Non-pigmented ciliary epithelial cell (primary cell): ENCODE measurements around a stretch of chr5.

GRCh38 chr5:96108554-96109190 lies 147.0 kb upstream of the ELL2 start:
- RRBS: no CpG with 5 or more reads among the region's 19 CpGs

- RRBS: no CpG with 5 or more reads among the region's 2 CpGs
These were observed 151.9 kb upstream of the ELL2 start for GRCh38 chr5:96113483-96113920.

DNA sequence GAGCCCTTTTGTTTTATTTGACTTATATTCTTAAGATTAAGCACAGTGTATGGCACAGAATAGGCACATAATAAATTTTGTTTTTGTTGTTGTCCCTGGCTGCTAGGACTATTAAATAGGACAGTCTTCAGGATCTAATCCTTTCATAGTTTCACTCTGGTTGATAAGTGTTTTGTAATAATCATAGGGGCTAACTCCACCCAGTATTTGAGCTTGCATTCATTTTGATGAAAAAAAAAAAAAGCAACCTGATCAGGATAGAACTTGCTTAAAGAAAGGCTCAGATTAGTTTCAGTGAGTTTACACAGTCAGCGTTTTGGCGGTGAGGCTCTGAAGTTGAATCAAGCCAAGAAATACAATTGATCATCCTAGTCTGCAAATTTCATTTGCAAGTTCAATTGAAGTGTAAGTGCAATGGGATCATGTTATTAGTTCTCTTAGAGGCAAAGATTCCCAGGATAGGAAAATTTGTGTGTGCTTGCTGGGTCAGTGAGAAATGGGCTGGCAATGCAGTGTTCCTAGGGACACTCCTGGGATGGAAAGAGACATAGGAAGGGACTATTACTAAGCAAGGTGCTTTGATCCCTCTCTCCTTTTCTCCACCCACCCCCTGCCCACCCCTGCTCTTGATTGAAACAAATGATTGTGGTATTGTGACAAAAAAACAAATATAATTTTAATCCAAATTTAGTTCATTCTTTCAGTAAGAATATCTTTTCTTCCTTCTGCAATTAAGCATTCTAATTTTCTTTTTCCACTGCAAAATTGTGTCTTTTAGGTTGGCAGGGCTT lies 159.8 kb upstream of the ELL2 start:
- RRBS: no CpG with 5 or more reads among the region's 2 CpGs

GRCh38 chr5:96274998-96275620 lies 157.9 kb downstream of the PCSK1 start:
- RRBS: no CpG with 5 or more reads among the region's 3 CpGs

DNA sequence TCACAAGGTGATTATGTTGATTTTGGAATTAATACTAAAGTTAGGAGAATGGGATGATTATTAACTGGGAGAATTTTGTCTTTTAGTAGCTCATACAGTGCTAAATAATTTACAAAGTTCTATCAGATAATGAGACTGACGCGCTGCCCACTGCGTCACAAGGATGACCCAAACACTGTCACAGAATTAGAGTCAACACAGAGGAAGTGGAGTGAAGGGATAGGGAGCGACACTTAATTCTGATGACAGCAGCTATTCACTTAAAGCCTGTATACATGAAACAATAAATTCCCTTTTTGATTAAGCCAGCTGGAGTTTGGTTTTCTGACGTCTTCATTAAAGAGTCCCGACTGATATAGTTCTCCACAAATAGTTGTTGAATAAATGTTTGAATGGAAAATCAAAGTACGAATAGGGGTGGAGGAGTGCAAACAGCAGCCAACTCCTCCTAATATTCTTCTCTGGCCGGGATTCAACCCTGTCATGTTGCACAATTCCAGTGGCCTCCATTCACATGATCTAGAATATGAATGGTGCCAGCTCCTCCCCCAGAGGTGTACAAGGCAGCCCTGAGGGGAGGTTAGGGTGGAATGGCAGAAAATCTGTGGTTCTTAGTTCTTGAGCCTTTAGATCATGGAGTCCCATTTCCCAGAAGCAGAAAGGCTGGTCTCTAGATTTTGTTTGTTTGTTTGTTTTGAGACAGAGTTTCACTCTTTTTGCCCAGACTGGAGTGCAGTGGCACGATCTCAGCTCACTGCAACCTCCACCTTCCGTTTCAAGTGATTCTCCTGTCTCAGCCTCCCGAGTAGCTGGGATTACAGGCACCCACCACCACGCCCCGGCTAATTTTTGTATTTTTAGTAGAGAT lies 140.2 kb downstream of the PCSK1 start:
- RRBS: no CpG with 5 or more reads among the region's 13 CpGs

DNA sequence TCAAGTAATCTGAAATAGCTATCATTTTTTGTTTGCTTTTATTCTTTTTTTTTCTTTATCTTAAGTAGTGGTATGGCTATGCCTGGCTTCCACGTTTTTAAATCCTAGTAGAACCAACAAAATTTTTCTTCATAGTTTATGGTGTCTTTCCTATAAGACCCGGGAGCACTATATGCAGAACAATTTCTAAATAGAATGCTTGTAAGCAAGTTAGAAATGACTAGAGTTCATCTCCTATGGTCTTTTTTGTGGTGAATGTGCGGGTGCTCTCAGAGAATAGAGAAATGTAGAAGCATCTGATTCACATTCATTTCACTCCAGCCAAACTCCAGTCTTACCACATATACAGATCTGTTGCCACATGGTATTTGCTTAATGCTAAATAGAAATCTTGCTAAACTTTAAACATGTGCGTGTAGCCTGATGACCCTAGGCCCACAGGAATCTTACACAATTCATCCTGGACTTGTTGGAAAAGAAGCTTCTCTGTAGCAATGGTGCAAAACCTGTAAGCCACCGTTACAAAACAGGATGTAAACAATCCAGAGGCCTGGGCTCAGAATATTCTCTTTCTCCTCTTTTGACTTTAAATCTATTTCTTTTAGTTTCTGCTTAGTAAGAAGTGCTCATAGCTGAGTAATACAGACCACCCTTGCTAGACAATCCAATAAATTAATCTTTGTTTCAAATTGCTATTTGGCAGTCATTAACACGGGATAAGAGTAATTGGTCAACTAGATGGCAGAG lies 135.2 kb downstream of the PCSK1 start:
- RRBS: no CpG with 5 or more reads among the region's 6 CpGs

- RRBS: no CpG with 5 or more reads among the region's 3 CpGs
These were observed 100.9 kb downstream of the PCSK1 start for GRCh38 chr5:96332149-96332493.

GRCh38 chr5:96336366-96336714 lies 96.7 kb downstream of the PCSK1 start:
- RRBS: no CpG with 5 or more reads among the region's 5 CpGs

GRCh38 chr5:96663609-96663956 lies 1.4 kb downstream of the CAST start:
- RRBS: no CpG with 5 or more reads among the region's 6 CpGs

DNA sequence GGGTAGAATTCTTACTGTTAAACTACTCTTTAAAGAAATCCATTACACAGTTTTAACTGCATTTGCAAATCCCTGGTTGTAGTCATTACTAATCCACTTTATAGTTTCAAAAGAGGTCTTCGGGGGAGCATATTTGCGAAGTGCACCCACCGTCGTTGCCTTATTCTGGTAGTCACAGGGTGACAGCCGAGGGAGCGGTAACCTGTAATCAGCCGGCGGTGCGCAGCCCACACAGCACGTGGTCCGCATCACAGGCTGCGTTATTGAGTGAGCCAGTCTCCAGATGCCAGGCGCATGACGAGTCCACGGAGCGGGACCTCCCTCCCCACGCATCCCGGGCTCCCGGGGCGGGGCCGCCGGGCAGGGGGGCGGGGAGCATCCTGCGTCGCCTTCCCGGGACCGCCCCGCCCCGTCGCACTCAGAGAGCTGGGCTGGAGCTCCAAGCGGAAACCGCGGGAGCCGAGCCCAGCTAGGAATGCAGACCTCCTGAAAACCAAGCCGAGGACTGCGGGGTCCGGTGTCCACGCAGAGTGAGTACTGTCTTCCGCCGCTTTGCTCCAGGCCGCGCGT lies 40.3 kb downstream of the CAST start:
- RRBS: 1% methylated on average over 7 of the region's 43 CpGs

DNA sequence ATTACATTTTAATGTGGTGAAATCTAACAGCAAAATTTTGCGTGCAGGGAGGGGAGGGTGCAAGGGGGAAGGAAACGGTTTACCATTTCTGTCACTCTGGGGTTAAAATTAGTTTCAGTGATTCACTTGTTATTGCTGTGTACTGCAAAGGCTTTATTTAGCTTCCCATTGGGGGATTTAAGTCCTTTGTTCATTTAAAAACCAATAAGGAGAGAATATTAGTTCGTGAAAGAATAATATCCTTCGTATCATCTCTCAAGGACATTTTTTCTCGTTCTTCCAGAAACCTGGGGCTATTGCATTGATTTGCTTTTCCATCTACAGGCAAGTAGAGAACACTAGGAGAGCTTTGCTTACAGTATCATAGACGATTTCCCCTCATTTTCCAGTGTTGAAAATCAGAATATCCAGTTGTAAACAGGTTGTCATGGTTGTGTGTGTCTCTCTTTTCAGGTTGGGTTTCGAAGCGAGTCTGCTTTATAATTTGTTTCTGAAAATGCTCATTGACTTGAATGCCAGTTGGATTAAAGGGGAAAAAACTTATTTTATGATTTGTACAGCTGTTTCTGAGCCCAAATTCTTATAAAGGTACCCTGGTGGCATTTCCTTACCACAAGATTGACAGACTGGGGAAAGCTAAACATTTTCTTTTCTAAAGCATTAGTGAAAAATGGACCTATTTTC lies 667.6 kb upstream of the RGMB start:
- RRBS: no CpG with 5 or more reads among the region's 8 CpGs

DNA sequence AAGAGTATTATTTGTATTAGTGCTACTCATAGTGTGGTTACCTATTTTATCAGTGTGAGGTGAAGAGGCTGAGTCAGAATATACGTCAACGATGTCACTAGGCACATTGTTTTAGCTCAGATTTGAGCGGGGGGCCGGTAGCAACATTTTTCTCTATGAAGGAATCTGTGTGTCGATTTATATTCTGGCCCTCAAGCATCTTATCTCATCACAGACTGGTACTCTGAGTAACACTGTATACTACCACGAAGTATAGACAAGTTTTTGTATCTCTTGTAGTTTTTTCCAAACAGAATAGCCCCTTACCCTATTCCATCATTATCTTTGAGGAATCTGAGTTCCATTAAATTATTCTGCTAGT lies 24.7 kb downstream of the CHD1 start:
- RRBS: no CpG with 5 or more reads among the region's 6 CpGs

GRCh38 chr5:98909060-98910383 lies 19.3 kb downstream of the CHD1 start:
- RRBS: no CpG with 5 or more reads among the region's 6 CpGs

- RRBS: no CpG with 5 or more reads among the region's 6 CpGs
These were observed 123.2 kb downstream of the ST8SIA4 start for GRCh38 chr5:100779765-100780313.

- RRBS: no CpG with 5 or more reads among the region's 14 CpGs
These were observed 611 bp downstream of the ST8SIA4 start for GRCh38 chr5:100902329-100903012.

GRCh38 chr5:102795977-102796549 lies 41.0 kb downstream of the PAM start:
- RRBS: no CpG with 5 or more reads among the region's 2 CpGs

DNA sequence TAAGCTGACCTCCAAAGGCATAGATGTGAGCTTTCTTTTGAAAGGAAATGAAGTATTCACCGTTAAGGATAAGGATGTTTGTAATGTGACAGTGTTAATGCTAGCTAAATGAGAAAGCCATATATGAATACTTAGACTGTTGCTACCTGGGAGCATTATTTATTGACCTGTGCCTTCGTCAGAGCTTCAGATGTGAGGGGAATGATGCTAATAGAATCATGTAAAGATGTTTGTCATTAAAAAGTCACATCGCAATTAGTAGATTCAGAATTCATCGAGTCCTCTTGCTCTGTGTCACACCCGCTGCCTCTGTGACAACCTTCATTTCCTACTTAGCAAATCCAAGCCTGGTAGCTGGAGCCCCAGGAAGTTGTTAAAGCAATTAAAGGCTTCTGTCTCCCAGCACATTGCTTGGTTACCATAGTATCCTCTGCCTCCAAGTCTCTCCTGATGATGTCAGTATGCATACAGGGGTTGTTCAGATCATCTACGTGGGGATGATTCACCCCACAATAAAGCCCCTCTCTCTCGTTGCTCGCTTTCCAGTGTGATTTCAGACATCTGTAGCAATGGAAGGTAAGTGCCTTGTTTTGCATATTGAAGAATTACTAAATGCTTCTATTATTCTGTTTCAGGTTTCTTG lies 52.7 kb downstream of the PAM start:
- RRBS: no CpG with 5 or more reads among the region's 8 CpGs

DNA sequence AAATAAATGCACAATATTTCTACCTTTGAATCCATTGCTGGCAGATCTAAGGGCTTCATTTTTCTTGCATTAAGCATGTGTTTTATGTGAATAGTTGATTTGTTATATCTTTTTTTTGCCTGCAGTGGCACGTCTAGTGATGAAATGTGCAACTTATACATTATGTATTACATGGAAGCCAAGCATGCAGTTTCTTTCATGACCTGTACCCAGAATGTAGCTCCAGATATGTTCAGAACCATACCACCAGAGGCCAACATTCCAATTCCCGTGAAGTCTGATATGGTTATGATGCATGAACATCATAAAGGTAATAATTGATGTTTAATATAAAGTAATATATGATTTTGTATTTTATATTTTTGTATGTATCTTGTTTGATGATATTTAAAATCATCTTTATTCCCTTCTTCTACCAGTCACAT lies 160.2 kb downstream of the GIN1 start:
- RRBS: no CpG with 5 or more reads among the region's 2 CpGs

DNA sequence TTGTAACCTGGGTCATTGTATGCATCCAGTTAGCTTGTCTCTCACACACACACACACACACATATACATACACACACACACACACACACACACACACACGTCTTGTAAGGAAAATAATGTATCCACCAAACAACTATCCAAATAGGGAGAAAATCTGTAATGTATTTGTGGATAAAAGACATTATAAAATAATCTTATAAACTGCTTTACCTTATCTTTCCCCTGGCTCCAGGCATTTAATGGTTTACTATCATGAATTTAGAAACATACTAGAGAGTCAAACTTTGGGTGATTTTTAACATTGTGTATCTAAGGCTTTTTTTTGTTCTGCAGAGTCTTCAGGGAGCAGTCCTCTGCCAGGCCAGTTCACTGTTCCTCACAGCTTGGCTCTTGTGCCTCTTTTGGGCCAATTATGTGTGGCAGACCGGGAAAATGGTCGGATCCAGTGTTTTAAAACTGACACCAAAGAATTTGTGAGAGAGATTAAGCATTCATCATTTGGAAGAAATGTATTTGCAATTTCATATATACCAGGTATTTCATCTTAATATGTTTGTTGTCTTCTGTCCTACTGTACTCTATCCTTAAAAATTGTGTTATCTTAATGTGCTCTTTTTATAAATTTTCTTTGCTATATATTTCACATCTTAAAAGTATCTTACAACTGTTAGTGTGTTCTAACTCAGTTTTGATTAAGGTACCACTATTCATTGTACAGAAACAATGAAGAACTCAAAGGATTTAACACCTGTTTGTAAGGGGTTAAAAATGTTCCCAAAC lies 112.6 kb downstream of the GIN1 start:
- RRBS: no CpG with 5 or more reads among the region's 3 CpGs

DNA sequence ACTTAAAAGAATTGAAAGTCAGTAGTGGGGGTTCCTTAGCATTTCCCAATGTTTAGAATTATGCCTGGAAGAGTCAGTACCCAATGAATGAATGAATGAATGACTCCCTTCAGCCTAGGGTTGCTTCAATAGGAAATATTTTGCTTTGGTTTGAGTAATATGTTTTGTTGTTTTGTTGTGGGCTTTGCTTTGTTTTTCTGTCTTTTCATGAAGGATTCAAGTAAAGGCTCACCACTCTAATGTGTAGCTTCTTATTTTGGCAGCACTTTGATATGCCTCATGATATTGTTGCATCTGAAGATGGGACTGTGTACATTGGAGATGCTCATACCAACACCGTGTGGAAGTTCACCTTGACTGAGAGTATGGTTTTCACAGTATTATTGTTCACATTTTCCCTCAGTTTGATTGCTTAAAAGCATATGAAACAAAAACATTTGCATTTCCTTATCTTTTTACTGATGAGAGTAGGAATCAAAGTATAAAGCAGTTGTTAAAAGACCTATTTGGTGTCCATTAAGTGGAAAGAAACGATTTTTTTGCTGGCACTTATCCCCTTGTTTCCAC lies 102.8 kb downstream of the GIN1 start:
- RRBS: no CpG with 5 or more reads among the region's 2 CpGs